GM19240 (cell line): Measurements from ENCODE around the genes OR7A17 and OR7C2.

- RRBS: no CpG with 5 or more reads among the region's 5 CpGs
Observed at GRCh38 chr19:14885862-14886348, at the start of gene OR7A17. Gene OR7A17 (minus strand): TSS chr19:14886132.

DNA sequence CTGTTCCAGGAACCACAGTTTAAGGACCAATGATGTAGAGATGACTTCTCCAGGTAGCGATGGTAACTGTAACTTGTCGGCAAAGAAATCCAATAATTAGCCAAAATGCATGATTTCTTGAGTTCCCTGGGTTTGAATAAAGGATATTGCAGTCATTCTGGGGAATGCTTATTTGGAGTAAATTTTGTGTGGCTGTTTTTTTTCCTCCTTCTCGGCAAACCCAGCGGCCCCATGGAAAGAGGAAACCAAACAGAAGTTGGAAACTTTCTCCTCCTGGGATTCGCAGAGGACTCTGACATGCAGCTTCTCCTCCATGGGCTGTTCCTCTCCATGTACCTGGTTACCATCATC is at the start of gene OR7C2:
OR7C2 (plus strand) TSS at position 232 of the 351 bp plus-strand sequence.
- RRBS: no CpG with 5 or more reads among the region's 5 CpGs

DNA sequence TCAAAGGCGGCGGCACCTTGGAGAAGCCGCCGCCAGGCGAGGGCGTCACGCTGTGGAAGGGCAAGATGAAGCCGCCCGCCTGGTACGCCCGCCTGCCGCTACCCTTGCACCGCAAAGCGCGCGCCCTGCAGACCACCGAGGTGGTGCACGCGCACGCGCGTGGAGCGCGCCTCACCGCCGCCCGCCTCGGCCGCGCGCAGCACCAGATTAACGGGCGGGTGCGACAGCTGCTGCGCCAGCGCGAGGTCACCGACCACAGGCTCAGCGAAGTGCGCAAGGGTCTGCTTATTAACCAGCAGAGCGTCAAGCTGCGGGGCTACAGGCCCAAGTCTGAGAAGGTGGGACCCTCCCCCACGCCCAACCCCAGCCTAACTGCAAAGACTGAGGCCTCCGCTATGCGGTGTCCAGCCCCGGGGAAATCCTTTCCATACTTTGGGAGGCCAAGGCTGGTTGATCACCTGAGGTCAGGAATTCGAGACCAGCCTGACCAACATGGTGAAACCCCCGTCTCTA is 588 bp downstream of the CCDC105 start:
- RRBS: no CpG with 5 or more reads among the region's 48 CpGs

DNA sequence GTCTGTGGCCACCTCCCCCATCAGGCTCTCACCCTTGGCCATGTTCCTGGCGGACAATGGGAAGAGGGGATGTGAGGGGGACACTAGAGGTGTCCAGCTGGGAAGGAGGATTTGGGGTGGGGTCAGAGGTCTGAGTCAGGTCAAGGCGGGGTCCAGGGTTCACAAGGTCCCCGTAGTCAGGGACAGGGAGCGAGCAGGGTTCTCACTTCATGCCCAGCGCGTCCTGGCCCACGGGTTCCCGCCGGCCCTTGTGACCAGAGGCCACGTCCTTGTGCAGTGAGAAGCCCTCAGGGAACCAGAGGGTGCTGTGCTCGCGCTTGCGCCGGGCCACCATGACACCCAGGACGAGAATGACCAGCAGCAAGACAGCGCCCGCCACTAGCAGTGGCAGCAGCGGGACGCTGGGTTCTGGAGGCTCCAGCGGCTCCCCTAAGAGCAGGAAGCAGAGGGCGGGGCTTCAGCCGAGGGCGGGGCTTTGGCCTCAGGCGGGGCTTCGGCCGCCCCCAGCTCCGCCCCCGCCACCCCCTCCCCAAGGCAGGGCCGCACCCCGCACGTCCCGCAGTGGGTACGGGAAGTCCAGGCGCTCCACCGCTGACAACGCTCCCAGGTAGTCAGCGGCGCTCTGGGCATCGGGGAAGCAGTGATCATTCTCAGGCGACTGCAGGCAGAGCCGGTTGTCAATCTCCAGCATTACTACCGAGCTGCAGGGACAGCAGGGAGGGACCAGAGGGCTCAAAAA is 30.5 kb downstream of the NOTCH3 start:
- RRBS: 91% methylated on average over 6 of the region's 42 CpGs

DNA sequence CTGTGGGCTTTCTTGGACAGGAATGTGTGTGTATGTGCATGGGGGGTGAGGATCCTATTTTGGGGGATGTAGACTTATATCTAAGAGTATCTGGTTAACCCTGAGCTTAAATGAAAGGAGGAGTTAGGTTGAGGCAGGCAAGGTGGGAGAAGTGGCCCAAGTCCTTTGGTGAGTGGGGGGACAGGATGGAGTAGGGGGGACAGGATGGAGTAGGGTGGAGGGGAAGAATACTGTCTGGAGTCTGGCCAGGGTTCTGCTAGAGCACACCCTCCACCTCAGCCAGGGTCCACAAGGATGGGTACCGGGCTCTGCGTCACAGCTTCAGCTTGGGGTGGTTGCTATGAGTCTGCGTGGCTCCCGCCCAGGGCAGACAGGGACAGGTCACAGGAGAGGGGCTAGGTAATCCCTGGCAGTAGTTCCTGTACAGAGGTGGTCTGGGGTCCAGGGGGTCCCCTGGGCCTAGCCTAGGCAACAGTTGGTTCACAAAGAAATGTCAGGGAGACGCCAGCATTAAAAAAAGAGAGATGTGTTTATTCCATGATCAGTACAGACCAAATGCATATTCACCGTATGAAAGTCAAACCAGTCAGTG is 4.2 kb upstream of the EPHX3 start:
- RRBS: no CpG with 5 or more reads among the region's 6 CpGs

DNA sequence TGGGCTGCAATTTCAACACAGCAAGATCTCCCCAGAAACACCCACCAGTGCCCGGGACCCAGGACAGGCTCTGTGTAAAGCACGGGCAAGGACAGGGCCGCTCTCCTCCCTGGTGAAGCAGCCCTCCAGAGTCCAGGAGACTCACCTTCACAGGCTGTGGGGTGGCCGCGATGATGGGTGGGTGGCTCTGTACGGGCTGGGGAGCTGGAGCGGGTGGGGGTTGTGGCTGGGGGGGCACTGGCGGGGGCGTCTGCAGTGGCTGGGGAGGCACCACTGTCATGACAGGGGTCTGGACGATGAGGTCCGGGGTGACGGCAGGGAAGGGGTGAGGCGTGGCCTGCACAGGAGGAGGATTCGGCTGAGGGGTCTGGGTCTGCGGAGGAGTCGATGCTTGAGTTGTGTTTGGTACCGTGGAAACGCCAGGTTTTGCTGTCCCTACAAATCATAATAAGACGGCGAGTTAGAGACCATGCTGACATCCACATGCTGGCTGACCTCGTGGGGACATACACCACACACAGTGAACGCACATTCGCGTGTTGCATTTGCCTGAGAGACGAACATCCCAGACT is 33.0 kb upstream of the EPHX3 start:
- RRBS: no CpG with 5 or more reads among the region's 25 CpGs

- RRBS: no CpG with 5 or more reads among the region's 8 CpGs
Observed at GRCh38 chr19:15267377-15268111, 35.3 kb upstream of the EPHX3 start.

DNA sequence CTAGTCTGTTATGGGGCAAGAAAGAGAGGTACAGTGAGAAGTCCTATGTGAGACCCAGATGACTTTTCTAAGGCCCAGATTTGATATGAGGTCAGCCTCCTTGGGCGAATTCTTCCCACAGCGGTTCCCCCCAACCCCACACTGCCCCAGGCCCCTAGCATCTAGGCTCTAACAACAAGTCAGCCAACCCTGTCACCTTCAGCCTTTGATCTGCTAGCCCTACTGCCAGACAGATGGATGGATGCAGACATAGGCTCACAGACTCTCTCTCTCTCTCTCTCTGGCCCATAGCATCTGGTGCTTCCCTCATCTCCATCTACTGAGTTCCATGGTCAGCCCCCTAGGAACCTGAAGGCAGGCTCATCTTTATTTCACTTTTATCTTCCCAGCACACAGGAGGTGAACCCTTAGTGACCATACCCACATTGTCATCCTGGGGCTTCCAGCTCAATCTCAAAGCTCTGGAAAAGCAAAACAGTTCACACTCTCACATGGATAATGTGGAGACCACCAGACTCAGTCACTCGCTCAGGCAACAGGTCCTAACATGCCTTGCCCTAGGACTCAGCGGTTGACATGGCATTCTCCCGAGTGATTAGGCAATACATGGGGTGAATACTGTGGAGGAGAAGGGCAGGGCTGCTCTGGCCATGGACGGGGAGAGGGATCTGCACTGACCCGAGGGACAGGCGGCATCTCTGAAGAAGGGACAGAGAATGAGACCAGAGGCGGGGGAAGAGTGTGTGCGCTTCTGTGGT is 44.2 kb upstream of the EPHX3 start:
- RRBS: no CpG with 5 or more reads among the region's 10 CpGs

- RRBS: no CpG with 5 or more reads among the region's 8 CpGs
Observed at GRCh38 chr19:15283531-15284090, 48.7 kb downstream of the BRD4 start.

DNA sequence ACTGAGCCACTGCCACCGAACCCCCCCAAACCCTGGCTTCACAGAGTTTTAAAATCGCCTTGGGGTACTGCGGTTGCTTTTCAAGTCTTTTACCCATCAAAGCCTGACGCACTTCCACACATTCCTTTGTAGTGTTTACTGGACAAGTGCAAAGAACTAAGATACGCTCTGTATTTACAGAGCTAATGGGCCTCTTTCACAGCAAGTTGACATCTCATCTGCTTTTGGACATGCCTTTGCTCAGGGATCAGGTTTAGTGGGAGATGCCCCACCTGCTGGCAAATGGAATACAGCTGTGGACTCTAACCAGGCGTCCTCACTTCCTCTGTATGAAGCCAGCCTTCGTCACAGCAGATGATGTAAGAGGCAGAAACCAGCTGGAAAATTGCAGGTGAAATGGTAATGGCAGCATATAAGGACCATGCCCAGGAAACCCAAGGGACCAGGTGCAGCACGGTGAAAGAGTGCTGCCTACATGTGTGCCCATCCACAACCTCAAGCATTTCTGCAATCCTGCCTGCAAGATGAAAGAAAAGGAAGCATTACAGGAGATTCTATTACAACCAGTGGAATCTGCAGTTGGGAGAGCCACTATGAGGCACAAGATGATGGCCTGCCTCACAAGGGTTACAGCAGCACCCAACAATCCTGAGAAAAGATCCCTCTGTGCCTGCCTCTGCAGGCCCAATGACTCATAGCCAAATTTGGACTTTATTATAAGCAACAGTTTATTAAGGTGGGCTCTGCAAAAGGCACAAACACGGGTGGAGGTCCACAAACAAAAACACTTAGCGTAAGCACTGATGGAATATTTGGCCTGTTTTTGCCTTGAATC is 34.7 kb downstream of the BRD4 start:
- RRBS: no CpG with 5 or more reads among the region's 10 CpGs

DNA sequence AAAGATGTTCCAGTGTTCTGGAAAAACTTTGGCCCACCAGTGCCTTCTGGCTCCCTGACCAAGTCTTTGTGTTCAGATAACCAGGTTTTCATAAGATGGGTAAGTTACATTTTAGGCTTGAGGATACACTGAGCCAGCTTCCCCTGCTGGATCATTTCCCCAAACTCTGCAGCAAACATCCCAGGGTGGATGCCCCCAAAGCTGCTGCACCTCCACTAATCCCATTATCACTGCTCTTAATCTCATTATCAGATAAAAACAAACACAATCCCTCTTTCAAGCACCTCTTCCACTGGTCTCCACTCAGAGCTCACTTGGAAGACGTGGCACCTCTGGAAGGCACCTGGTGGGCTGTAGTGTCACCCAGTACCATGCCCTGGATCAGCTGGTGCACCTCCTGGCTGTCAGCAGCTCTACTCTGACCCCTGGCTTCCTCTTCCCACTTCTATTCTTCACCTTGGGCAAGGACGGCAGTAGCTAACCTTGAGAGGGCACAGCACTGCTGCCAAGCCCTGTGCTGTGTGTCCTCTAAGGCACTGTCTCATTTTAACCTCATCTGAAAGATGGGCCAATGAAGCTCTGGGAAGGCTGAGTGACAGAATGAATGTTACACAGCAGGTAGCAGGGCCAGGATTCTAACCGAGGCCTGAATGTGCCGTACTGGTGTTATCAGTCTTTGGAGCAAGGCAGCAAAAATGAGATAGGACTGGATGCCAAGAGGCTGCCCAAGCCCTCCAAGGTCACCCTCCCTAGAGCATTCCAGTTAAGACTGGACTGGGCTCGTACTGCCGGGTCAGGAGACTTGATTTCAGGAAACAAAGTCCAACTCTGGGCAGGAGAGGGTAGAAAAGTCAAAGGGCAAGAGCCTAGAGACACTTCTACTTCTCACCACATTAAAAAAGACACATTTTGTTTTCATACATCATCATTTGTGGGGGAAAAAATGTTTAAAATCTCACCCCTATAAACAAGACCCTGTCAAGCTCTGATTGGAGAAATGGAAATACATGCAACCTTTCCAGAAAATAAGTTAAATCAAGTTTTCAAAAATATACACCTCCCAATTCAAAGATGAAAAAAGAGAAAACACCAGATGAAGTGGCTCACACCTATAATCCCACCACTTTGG is 7.3 kb downstream of the BRD4 start:
- RRBS: no CpG with 5 or more reads among the region's 6 CpGs

DNA sequence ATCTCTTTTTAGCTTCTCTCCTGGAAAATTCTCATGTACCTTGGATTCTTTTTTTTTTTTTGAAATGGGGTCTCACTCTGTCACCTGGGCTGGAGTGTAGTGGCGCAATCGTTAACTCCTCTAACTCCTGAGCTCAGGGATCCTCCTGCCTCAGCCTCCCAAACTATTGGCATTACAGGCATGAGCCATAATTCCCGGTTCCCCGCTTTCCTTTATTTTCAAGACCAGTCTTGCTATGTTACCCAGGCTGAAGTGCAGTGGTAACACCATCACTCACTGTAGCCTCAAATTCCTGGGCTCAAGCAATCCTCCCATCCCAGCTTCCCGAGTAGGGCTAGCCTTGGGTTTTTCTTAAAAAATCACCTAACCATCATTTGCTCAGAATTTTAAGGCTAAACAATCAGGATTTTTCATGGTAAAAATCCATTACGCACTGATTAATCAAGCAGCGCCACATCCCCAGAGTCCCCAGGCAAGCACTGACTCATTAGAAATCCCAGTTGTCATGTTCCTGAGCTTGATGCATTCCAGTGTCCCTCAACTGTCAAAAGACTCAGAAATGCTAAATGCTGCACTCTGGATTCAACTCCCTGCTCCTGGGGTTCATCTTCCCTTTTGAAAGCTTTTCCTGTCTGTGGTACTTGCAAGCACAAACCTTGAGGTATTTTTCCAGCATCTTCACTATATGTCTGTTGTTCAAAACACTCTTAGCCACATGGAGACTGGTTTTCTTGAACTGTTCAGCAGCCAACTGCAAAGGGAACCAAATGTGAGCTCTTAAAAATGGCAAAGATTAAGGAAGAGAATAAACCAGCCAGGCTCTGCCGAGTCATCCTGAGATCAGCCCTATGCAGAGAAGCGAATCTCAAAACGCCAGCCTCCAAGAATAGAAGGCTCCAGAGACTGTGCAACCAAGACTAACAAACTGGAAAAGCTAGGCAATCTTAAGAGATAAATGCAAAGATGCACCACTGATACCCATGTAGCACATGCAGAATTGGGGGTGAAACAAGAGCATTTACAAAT is 21.0 kb downstream of the AKAP8 start:
- RRBS: no CpG with 5 or more reads among the region's 10 CpGs

- RRBS: no CpG with 5 or more reads among the region's 12 CpGs
Observed at GRCh38 chr19:15378386-15378774, 1.2 kb downstream of the AKAP8 start.

DNA sequence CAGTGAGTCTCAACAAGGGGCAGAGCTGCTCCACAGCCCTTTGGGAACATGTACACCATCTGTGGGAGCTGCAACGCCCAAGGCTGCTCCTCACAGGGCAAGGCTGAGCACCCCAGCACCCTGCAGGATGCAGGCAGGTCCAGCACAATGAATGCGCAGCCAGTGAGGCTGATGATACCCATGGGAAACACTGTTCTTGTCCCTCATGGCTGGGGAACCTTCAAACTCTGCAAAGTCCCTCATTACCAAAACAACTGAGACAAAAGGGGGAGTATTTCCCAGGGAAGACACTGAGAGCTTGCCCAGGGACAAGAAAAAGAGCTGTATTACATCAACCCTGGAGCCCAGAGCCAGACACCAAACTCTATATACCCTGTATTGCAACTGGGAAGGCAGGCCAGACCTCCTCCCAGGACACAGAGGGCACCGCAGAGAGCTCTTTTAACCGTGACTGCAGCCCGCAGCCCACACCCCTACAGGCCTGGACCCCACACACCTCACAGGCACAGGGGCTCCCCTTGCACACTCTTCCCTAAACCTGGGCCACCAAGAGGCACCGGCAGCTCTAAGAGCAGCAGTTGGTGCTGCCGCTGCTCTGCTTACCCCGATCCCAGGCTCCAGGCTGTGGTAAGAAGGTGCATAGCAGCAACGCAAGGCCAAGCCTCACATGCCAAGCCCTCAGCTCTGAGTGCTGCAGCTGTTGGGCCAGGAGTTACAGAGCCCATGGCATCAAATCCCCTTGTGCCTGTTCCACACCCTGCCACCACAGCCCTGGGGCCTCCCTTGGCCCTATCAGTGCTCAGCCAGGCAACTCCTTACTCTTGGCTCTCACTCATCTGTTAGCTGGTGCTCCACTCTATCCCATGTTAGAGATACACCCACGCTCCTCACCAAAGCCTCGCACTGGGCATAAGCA is 16.7 kb downstream of the AKAP8L start:
- RRBS: no CpG with 5 or more reads among the region's 11 CpGs

DNA sequence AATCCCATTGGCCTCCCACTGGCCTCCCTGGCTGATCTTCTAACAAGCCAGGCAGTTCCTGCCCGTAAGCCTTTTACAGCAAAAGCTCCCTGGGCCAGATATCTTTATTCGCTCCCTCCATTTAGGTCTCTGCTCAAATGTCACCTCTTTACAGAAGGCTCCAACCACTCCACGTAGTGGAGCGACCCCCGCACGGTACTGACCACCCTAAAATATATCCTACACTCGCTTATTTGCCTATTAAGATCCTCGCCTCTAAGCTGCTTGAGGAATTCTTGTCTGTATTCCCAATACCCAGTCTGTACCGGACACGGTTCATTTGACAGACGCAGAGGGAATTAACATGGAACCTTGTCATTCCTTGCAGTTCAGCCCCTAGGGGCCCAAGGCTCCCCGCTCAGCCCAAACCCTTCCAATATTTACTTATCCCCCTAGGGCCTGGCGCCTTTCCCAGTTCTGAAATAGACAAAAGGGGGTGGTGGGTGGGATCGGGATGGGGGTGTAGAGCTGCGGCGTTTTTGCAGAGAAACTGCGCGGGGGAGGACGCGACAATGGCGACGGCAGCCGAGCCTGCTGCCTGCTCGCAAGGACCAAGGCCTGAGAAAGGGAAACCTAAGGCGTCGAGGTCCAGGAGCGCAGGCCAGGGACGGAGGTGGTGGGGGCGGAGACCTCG is 682 bp downstream of the AKAP8L start:
- RRBS: no CpG with 5 or more reads among the region's 30 CpGs

DNA sequence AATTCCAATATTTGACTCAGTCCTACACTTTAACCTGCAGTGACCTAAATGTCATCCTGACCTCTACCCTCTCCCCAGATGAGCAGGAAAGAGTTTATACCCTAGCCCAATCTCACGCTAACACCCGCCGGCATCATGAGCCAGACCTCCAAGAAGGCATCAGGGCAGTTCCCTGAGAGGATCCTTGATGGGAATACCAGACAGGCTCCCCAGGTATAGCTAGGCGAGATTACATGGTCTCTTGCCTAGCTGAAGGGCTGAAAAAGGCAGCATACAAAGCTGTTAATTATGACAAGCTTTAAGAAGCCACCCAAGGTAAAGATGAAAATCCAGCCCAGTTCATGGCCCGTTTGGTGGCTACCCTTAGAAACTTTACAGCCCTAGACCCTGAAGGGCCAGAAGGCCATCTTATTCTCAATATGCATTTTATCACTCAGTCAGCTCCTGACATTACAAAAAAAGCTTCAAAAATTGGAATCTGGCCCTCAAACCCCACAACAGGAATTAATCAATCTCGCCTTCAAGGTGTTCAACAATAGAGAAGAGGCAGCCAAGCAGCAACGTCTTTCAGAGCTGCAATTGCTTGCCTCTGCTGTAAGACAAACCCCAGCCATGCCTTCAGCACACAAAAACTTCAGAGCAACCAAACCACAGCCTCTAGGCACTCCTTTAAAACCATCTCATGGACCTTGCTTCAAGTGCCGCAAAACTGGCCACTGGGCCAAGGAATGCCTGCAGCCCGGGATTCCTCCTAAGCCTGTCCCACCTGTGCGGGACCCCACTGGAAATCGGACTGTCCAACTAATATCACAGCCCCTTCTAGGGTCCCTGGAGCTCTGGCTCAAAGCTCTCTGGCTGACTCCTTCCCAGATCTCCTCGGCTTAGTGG is 15.2 kb upstream of the OR10H1 start:
- RRBS: no CpG with 5 or more reads among the region's 12 CpGs

GRCh38 chr19:15837347-15837812 is 21.9 kb upstream of the OR10H1 start:
- RRBS: no CpG with 5 or more reads among the region's 6 CpGs

DNA sequence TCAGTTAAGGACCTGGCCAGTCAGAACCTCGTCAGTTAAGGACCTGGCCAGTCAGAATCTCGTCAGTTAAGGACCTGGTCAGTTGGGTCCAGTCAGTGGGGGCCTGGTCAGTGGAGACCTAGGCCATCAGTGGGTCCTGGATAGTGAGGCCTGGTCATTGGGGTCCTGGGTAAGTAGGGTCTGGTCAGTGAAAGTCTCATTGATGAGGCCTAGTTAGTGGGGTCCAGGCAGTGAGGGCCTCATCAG is 42.7 kb upstream of the TPM4 start:
- RRBS: no CpG with 5 or more reads among the region's 2 CpGs

GRCh38 chr19:16073899-16074879 is 2.1 kb upstream of the TPM4 start:
- RRBS: no CpG with 5 or more reads among the region's 8 CpGs

DNA sequence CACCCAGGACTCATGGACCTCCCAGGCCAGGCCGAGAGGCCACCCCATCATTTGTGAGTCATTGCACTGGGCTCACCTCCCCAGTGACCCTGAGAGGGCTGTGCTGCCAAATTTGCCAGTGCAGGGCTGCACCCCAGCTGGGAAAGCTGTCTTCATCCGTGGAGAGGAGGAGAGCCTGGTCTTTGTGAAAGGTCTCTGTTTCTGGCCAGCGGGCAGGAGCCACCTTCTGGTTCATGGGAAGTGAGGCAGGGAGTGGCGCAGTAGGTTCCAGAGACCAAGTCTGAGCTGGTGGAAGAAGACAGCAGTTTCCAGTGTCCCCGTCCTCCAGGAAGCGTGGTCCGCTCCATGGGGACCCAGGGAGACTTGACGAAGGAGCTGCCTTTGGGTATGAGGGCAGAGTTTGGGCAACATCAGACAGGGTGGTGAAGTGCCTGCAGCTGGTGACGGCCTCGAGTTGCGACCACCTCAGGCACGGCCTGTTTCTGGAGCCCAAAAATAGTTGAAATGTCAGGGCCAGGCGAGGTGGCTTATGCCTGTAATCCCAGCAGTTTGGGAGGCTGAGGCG is 14.6 kb downstream of the RAB8A start:
- RRBS: no CpG with 5 or more reads among the region's 14 CpGs